Spleen (tissue), 7 donors: ENCODE measurements around a stretch of chr2.

- PRO-cap, 4 experiments = no peak in any of the 4 experiments
- RAMPAGE, long total RNA, 4 experiments = no peak in any of the 4 experiments
Measured at GRCh38 chr2:191363547-191364026, 118.4 kb downstream of the MYO1B start.

DNA sequence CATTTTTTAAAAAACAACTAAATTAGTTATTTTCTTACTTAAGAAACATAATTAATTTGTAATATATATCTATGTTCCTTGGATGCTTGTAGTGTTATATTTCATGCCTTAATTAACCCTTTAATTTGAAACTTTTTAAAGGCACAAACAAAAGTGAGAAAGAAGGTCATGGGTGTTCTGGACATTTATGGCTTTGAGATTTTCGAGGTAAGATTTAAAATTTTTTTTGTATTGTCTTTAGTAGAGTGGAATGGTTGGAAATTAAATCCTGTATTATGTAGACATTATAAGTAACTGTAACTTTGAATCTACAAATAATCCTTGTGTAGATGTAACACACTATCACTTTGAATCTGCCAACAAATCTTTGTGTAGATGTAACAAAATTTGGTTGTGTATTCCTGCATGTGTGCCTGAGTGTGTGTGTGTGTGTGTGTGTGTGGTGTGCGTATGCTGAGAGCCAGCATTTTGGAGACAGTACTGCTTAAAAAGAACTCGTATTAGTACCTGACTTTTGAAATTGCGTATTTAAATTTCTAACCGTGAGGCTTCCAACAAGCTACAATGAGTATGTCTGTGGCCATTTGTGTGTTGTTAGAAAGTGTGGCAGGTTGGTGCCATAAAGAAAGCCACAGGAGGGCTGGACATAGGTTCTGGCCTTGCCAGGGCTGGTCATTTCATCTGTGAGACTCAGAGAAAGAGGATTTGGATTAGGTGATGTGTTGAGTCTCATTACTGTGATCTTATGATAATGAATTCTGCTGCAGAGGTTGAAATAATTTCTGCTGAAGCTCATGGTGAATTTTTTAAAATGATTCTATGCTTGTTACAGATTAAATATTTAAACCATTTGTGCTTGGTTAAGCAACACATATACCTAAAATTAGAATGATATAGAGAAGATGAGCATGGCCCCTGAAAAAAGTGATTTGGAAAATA lies 125.2 kb downstream of the MYO1B start:
- PRO-cap, 4 experiments = no peak in any of the 4 experiments
- RAMPAGE, long total RNA, 4 experiments = no peak in any of the 4 experiments

DNA sequence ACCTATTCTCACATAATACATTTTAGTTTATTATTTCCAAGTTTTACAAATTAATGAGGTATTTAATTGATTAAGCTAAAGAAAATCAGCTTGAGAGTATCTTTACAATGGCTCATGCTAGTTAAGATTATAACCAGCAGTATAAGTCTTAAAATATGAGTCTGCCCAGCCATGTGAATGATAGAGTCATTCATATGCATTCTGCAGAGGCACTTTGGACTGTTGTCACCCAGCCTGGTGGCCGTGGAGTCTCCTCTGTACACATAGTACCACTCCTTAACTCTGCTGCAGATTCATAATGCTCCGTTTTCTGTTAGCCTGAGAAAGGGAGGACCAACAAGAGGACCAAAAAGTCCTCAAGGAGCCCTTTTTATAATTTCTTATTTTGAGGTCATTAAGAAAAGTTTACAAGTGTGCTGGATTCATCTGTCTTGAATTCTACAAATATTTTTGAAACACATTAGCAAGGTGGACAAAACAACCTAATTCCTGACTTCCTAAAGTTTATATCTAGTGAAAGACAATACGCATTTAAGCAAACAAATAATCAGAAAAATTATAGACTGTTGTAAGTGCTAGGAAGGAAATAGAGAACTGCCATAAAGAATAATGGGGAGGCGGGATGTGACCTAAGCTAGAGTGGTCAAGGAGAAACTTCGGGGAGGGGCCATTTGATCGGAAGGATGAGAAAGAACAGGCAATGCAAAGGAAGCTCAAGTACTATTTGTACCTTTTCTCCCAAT lies 149.0 kb downstream of the MYO1B start:
- PRO-cap, 4 experiments = no peak in any of the 4 experiments
- RAMPAGE, long total RNA, 4 experiments = no peak in any of the 4 experiments

GRCh38 chr2:191628843-191629436 lies 49.0 kb upstream of the NABP1 start:
- PRO-cap, 4 experiments = no peak in any of the 4 experiments
- RAMPAGE, long total RNA, 4 experiments = no peak in any of the 4 experiments

DNA sequence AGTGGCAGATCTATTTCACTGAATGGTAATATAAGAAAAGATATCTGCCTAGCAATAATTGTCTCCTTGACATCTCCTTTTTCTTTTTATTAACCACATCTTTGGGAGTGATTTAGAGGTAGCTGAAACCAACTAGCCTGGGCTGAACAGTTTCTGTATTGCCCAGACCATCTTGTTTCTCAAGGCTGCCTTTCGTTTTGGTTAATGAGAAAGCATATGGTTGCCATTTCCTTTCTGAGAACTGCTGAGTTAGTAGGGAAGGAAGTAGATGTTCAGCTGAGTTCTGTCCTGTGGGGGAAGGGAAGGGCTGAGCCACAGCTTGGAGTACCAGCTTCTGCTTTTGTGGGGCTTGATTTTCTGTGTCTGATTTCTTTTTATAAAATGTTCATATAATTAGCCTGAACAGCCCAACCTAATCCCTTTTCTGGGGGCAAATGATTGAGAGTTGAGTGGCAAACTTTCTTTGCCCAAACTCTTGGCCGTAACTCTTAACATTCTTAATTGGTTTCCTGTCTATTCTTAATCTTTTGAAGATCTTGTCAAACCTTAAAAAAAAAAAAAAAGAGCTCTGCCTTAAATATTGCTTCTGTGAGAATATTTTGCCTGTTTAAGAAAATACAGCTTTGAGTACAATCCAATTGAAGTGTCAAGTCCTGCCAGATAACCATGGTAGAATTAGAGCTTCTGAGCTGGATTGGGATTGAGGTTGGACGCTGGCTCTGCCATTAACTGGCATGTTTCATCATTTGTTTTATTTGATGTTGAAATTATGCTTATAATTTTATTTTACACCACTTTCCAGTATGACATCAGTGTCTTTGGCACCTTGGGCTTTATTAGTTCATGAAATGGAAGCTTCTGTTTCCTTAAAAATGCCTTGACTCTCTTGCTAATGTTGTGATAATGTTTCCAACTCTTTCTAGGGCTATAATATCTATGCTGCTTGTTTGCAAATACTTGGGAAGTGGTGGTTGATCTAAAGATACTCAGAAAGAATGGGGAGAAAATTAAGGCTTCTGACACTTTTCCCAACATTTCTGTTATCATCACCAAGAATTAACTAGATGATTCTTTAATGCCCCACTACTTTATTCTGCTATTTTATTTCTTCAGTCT lies 1.8 kb upstream of the NABP1 start:
- PRO-cap, 4 experiments = peak in 3 of 4 experiments; most common plus-strand start position 637 of the sequence (in 2); most common minus-strand start position 174 of the sequence (in 1)
- RAMPAGE, long total RNA, 4 experiments = no peak in any of the 4 experiments

DNA sequence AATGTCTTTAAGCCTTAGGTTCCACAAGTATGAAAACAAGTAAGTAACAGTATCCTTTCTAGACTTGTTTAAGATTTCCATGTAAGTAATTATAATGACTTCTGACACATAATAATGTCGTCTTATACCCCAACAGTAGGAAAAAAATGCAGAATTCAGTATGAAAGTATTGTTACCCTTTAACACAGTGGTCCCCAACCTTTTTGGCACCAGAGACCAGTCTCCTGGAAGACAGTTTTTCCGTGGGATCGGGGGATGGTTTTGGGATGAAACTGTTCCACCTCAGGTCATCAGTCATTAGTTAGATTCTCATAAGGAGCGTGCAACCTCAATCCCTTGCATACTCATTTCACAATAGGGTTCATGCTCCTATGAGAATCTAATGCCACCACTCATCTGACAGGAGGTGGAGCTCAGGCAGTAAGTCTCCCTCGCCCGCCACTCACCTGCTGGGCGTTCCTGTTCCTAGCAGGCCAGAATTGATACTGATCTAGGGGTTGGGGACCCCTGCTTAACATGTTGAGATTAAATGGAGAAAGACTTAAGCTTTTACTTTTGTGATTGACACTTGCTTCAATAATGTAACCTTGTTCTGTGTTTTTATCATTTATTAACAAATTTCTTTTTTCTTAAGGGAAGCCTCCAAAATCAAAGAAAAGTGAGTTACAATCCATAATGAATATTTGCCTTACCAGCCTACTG lies 9.9 kb downstream of the NABP1 start:
- PRO-cap, 4 experiments = no peak in any of the 4 experiments
- RAMPAGE, long total RNA, 4 experiments = no peak in any of the 4 experiments

- PRO-cap, 4 experiments = no peak in any of the 4 experiments
- RAMPAGE, long total RNA, 4 experiments = no peak in any of the 4 experiments
Measured at GRCh38 chr2:192193206-192193744, 1.5 kb downstream of the TMEFF2 start.

DNA sequence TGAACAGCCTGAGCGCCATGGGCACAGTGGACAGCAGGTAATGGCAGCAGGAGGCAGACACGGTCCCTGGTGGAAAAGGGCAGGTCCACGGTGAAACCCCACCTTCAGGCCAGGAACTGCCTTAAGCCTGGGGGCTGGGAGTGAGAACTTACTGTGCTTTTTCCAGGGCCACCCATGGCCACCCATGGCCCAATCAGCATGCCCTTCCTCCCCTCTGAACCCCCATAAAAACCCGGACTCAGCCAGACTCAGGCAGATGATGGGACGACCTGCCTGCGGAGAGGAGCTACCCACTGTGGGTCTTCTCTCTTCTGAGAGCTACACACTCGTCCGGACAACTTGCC lies 633.5 kb upstream of the TMEFF2 start:
- PRO-cap, 4 experiments = no peak in any of the 4 experiments
- RAMPAGE, long total RNA, 4 experiments = no peak in any of the 4 experiments

DNA sequence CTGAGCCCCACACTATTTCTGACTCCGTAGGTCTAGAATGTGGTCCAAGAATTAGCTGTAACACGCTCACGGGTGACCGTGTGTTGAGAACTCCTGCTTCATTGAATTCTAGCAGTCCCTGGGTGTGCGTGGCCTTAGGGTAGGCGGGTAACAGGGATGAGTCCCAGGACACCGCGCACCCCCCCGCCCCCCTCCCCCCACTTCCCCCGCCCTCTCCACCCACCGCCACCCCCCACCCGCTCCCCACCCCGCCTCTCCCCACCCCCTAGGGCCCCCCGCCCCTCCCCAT lies 94.1 kb upstream of the SLC39A10 start:
- PRO-cap, 4 experiments = peak in 2 of 4 experiments; most common plus-strand start position 114 of the sequence (in 1); most common minus-strand start position 95 of the sequence (in 2)
- RAMPAGE, long total RNA, 4 experiments = no peak in any of the 4 experiments

DNA sequence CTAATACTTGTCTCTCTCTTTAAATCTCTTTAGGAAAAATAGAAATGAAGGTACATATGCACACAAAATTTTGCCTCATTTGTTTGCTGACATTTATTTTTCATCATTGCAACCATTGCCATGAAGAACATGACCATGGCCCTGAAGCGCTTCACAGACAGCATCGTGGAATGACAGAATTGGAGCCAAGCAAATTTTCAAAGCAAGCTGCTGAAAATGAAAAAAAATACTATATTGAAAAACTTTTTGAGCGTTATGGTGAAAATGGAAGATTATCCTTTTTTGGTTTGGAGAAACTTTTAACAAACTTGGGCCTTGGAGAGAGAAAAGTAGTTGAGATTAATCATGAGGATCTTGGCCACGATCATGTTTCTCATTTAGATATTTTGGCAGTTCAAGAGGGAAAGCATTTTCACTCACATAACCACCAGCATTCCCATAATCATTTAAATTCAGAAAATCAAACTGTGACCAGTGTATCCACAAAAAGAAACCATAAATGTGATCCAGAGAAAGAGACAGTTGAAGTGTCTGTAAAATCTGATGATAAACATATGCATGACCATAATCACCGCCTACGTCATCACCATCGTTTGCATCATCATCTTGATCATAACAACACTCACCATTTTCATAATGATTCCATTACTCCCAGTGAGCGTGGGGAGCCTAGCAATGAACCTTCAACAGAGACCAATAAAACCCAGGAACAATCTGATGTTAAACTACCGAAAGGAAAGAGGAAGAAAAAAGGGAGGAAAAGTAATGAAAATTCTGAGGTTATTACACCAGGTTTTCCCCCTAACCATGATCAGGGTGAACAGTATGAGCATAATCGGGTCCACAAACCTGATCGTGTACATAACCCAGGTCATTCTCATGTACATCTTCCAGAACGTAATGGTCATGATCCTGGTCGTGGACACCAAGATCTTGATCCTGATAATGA lies 23.2 kb downstream of the SLC39A10 start:
- PRO-cap, 4 experiments = no peak in any of the 4 experiments
- RAMPAGE, long total RNA, 4 experiments = no peak in any of the 4 experiments

DNA sequence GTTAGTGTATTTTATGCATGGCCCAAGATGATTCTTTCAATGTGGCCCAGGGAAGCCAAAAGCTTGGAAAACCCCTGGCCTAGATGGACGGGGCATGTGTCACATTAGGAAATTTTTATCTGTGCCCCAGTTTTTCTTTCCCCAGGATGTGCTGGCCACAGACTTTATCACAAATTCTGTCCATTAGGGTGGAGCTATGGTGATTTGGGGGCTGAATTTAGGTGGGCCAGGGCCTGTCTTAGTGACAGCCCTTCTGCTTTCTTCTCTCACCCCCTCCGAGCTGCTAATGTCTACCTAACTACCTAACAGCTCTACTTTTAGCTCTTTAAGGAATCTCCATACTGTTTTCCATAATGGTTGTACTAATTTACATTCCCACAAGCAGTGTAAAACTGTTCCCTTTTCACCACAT lies 8.7 kb upstream of the DNAH7 start:
- PRO-cap, 4 experiments = no peak in any of the 4 experiments
- RAMPAGE, long total RNA, 4 experiments = no peak in any of the 4 experiments

DNA sequence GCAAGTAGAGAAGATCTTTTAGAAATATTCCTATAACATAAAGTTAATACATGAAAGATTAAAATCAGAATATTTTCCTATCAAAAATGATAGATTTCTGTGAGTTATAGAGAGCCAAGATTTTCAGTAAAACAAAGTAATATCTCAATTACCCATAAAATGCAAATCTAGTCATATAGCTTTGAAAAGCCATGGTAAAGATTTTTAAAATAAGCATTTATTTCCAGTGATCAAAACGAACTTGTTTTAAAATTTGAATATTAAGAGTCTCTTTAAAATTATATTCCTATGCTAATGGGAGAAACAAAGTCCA lies 20.9 kb downstream of the STK17B start:
- PRO-cap, 4 experiments = peak in 1 of 4 experiments; most common minus-strand start position 237 of the sequence (in 1)
- RAMPAGE, long total RNA, 4 experiments = no peak in any of the 4 experiments

GRCh38 chr2:196182374-196183060 lies 11.1 kb upstream of the STK17B start:
- PRO-cap, 4 experiments = peak in 1 of 4 experiments; most common minus-strand start chr2:196182488 (in 1)
- RAMPAGE, long total RNA, 4 experiments = no peak in any of the 4 experiments

DNA sequence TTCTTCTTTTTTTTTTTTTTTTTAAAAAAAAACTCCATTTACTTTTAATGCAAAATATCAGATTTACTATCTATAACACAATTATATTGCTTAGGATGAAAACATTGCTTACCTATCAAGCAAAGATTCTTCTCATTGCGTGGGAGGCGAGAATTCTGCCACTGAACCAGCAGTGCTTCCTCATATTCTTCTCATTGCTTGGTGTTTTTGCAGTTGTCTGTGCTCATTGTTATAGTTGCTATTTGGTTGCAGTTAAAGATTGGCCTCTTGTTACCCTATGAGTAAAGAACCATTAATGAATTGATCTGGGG lies 17.7 kb upstream of the STK17B start:
- PRO-cap, 4 experiments = peak in 1 of 4 experiments; most common minus-strand start position 169 of the sequence (in 1)
- RAMPAGE, long total RNA, 4 experiments = no peak in any of the 4 experiments

- PRO-cap, 4 experiments = no peak in any of the 4 experiments
- RAMPAGE, long total RNA, 4 experiments = no peak in any of the 4 experiments
Measured at GRCh38 chr2:196304450-196304750, 133.0 kb upstream of the STK17B start.

DNA sequence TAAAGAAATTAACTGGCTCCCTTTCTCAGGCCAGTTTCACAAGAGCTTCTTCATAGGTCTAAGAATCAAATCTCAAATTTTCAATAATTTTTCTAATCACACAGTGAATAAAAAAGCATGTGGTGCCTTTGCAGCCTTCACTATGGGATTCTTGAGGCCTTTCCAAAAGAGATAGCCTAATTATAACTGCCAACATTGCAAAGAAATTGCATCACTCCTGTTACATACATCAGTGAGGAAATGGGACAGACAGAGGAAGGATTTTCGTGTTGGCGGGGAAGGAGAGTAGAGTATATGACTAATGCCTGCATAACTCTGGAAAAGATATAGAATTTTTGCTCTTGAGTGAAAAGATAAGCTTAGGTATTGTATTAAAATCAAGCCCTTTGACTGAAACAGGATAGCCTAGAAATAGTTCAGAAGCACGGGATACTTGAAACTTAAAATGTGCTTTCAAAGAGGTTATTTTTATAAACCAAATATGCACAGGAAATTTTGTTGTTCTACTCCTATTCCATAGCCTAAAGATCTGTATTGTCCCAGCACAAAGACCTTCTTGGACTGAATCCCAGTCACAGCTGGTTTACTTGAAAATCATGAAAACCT lies 193.2 kb downstream of the HECW2 start:
- PRO-cap, 4 experiments = no peak in any of the 4 experiments
- RAMPAGE, long total RNA, 4 experiments = no peak in any of the 4 experiments

DNA sequence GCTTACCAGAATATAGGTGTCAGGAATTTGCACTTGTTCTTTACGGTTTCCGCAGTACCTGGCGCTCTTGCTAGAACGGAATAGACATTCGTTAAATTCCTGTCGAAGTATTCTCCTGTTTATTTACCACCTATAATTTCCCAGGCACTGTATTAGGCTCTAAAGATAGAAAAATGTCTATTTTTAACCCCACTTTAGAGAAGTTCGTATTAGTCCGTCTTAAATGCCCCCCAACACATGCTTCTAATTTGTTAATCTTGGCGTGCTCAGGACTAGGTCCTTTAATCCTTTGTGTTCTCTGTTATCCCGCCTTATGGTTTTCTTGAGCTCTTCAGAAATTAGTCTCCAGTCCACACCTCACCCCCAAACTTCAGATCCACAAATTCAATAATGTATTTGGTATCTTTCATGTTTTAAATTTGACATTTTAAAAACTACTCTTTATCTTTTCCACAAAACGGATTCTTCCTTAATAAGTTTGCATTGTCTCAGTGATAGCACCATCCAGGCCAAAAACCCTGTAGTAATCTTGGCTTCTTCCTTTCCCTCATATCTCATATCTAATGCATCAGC lies 711 bp downstream of the CCDC150 start:
- PRO-cap, 4 experiments = no peak in any of the 4 experiments
- RAMPAGE, long total RNA, 4 experiments = no peak in any of the 4 experiments

- PRO-cap, 4 experiments = no peak in any of the 4 experiments
- RAMPAGE, long total RNA, 4 experiments = no peak in any of the 4 experiments
Measured at GRCh38 chr2:196718819-196719446, 79.4 kb downstream of the CCDC150 start.

GRCh38 chr2:196980908-196981453 lies 54.5 kb upstream of the PGAP1 start:
- PRO-cap, 4 experiments = peak in 2 of 4 experiments; most common minus-strand start chr2:196981122 (in 2)
- RAMPAGE, long total RNA, 4 experiments = no peak in any of the 4 experiments

DNA sequence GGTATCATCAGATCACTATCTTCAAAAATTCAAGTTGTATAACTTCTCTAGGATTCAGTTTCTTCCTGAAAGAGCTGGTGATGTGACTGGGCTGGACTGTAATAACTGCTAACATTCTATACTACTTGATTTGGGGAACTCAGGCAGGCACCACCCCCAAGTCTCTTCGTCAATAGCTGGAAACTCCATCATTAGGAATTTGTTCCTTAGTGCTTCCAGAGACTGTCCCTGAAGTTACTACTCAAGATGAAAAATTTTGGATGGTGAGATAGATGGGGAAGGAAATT lies 59.0 kb upstream of the PGAP1 start:
- PRO-cap, 4 experiments = peak in 1 of 4 experiments; most common minus-strand start position 168 of the sequence (in 1)
- RAMPAGE, long total RNA, 4 experiments = no peak in any of the 4 experiments